Measurements from ENCODE around the gene SPATA31D4.

DNA sequence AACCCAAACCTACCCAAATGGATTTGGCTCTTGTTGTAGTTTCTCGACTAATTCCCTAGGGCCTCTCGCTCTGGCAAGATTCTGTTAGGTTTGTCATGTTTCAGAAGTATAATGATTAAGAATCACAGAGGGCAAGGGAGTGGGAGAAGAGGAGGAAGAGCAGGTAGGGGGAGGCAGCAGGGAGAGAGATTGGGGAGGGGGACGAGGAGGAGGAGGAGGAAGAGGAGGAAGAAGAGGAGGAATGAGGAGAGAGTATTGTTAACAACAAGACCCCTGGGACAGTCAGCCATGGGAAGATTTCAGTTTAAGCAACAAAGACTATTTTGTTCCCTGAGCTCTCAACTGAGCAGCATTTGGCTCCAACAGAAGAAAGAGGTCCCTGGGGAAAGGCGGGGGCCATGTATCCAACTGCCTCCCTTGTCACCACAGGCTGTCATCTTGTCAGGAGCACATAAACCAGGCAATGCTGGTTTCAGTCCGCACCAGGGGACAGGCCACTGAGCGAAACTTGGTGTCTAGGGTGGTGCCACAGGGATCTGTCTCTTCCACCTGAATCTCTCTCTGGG, 316.1 kb downstream of the TLE1 start:
- PRO-cap: no peak

- PRO-cap: no peak
Observed at GRCh38 chr9:81535485-81535887, 153.9 kb downstream of the TLE1 start.

DNA sequence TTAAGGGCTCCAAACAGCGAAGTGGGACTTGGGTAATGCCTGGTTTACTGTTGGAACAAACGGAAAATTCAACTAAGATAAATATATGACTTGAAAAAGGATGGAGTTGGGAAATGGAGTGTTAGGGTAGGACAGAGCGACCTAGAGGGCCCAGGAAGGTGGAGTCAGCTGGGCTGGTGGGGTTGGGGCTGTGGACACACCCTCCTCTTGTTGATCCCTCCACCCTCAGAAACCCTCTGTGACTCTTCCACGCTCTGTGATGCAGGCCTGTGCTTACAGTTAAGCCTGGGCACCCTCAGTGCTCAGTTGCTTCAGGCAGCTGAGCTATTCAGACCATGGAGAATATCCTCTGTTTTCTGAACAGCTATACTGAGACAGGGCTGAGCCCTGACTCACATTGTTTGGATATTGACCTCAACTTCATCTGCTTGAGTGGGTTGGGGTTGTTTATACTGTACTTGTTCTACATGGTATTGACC, at the start of gene SPATA31D4:
SPATA31D4 (plus strand) TSS at position 250 of the 479 bp plus-strand sequence.
- PRO-cap: no peak

GRCh38 chr9:82091627-82092035, 103.1 kb downstream of the SPATA31D1 start:
- PRO-cap: no peak

DNA sequence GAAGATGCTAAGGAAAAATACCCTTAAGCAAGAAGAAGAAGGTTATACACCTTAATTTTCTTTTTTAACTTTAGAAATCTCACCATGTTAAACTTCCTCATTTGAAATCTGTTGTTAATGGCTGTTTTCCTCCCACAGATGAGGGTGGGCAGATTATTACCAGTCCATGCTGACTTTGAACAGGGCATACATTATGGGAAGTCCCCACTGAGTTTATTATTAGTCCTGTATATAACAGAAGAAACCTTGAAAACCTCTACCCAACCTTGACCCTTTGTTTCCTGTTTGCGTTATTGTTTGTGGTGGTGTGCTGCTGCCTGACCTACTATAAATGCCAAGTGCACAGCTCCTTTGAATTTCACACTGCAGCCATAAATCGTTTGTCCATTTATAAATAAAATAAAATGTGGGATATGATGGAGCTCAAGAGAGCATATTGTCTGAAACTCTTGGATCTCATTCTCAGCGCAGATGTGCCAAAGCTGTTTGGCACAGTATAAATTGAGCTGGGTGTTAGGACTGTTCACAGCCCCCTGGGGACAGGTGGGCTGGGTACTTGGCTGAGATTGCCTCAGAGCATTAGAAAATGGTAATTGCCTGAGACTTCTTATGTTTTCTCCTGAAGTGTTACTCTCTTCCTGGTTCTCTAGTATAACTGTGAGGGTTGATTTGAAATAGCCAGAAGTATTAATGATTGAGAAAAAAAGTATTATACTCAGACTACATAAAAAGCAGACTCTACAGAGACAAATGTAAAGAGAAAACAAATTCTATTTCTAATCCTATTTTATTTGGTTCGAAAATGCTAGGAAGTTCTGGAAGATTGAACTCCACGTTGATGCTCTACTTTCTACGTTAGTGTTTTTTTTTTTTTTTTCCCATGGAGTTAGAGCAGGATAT, 139.7 kb downstream of the SPATA31D1 start:
- PRO-cap: no peak

GRCh38 chr9:82560181-82560989, 502.6 kb downstream of the RASEF start:
- PRO-cap: no peak

GRCh38 chr9:82939452-82939780, 123.5 kb downstream of the RASEF start:
- PRO-cap: no peak

GRCh38 chr9:83449040-83449647, 89.1 kb downstream of the FRMD3 start:
- PRO-cap: no peak

DNA sequence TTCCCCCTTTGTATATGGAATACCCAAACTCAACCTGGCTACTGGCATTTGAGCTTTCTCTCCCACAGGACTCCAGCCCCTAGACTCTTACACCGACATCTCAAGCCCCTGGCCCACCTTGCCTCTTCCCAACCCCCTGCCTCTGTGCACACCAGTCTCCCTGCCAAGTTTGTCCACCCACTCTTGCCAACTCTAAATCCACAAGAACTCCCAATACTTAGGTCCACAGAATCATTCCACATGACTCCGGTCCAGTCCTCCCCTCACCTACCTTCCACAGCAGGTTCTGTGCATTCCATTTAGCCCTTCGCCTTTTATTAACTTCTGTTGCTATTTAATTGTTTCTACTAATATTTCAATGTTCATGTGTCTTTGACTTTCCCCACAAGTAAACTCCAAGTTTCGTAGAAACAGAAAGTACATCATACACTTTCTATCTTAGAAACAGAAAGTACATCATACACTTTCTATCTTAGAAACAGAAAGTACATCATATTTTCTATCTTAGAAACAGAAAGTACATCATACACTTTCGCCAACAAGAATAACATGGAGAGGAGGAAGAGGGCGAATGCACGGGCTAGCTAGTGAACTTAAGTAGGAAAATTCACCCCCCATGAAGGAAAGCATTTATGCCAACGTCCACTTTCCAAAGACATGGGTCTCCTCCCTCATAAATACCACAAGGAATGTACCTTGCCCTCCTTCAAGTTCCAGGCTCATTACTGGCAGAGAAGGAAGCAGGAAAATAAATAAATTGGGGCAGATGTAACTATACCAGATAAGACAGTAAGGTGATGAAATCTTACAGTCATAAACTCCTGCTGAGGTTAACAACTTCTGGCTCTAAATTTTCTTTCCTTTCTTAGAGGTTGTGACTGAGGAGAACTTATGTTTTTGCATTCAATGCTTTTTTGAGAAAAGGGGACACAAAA, 64.8 kb downstream of the FRMD3 start:
- PRO-cap: no peak

- PRO-cap: no peak
Observed at GRCh38 chr9:83624338-83624782, 1.4 kb downstream of the IDNK start.

- PRO-cap: no peak
Observed at GRCh38 chr9:83657976-83658872, 35.3 kb downstream of the IDNK start.

GRCh38 chr9:83671760-83672757, 35.7 kb downstream of the UBQLN1 start:
- PRO-cap: no peak

GRCh38 chr9:83966934-83967989, 10.7 kb upstream of the C9orf64 start:
- PRO-cap: no peak

DNA sequence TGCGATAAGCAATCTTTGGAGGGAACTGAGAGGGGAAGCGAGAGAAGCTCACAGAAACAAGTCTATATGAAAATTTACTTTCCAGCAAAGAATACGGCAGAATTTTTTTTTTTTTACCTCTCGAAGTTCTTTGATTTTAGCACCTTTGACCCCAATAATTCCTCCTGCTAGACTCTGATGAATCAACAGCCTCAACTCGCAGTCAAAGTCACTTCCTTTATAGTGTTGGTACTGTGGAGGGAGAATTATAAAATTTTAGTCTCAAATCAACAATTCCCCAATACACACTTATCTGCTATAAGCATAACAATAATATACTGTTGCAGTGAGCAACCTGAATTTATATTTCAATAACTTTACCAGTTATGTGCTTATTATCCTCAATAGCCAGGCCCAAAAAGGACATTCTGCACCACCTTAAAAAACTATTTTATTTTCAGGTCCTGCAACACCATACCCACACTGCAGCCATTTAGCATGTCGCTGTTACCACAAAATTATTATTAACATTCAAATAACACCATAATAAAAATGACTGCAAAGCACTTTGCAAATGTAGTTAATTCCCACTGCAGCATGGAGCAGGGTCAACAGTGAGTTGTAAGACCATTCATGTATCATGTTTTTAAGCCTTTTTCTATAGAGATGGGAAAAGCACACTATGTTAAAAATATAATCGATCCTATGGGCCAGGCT, 6.7 kb downstream of the HNRNPK start:
- PRO-cap: no peak

DNA sequence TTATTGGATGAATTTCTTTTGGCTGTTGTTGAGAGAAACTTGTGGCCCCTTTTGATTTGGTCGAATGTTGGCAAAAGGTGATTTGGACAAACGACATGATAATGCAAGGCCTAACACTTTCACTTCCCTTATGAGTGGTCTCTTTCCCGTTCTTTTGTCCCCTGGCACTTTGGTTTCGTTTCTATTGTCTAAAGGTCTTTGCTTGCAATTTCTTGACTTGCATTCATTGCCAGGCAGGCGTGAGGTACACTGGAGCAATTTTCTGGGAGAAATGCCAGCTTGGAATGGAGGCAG, 158.6 kb downstream of the RMI1 start:
- PRO-cap: no peak

DNA sequence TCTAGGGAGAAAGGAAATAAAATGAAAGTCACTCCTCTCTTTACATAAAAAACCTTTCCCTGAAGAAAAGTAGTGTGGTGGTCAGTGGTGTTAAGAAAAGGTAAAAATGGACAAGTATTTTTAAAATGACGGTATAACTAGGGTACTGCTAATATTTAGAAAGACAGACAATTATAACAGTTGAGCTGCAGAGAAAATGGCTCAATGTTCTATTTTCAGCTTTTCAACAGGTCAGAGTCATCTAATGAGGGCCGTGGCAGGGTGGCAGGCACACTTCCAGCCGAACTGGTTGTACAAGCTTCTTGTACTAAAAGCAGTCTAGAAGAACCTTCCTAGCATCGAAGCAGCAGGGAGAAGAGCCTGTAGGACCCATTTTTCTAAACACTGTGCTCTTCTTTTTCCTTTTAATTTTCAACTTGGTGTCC, 85.7 kb downstream of the SLC28A3 start:
- PRO-cap: no peak

DNA sequence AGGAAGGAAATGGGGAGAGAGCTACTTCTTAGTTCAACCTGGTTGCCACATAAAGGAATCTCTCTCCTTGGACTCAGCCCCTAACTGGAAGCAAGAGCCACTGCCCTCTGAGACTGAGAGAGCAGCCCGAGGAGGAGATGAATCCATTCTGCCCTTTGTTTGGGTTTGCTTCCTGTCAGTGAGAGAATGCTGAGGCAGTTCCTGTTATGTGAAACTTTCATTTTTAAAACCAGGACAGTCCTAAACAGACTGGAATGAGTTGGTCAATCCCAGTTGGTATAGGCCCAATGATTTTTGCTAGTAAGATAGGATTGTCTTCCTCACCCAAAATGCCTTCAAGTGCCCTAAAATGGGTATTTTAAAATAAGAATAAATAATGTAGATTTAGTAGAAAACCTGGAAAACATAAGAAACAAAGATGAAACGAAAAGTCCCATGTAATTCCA, 205.1 kb downstream of the NTRK2 start:
- PRO-cap: no peak

- PRO-cap: no peak
Observed at GRCh38 chr9:86000367-86000639, 59.4 kb downstream of the NAA35 start.

DNA sequence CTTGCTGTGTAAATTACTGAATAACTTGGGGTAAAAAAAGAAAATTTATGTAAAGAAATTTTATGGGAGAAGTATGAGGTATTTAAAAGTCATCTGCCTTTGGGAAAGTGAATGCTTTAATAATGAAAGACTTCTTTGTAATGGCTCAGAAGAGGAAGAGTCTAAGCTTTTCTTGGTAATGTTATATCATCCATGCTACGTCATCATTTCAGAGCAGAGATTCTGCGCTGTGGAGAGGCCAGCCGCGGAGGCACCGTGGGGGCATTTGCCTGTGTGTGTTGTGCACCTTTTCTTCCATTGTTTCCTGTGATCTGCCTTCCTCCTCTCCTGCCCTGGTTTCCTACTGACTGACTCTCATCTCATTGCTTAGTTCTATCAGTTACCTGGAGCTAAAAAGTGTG, 78.2 kb downstream of the GOLM1 start:
- PRO-cap: no peak

DNA sequence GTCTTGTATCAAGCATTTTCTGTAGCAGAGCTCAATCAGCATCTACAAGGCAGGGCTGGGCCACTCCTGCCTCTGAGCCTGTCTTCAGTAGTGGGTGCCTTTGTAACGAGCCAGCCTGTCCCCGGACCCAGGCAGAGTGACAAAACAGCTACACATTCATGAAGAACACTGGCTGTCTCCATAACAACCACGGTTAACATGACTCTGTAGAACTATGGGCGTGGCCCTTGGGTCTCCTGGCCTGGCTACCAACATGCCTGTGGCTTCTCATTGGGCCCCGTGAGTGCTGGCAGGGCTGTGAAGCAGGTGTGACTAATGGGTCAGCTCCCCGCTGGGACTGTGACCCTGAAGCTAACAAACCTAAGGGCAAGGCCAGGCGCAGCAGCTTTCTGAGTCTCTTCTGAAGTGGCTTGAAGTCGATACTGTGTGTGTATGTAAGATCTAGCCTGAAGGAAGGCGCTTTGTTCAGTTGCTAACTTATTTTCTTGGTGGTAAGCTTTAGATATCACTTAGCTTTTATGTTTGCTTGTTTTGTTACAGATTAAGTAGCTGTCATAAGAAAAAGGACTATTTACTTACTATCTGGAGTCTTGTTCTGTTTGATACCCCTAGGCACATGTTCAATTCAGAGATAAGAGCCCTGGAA, 28.0 kb upstream of the GOLM1 start:
- PRO-cap: no peak

Measured in pulmonary artery (tissue), 1 donor.